ENCODE measurements around the genes PLA2G1B, MSI1 and RNF10.

DNA sequence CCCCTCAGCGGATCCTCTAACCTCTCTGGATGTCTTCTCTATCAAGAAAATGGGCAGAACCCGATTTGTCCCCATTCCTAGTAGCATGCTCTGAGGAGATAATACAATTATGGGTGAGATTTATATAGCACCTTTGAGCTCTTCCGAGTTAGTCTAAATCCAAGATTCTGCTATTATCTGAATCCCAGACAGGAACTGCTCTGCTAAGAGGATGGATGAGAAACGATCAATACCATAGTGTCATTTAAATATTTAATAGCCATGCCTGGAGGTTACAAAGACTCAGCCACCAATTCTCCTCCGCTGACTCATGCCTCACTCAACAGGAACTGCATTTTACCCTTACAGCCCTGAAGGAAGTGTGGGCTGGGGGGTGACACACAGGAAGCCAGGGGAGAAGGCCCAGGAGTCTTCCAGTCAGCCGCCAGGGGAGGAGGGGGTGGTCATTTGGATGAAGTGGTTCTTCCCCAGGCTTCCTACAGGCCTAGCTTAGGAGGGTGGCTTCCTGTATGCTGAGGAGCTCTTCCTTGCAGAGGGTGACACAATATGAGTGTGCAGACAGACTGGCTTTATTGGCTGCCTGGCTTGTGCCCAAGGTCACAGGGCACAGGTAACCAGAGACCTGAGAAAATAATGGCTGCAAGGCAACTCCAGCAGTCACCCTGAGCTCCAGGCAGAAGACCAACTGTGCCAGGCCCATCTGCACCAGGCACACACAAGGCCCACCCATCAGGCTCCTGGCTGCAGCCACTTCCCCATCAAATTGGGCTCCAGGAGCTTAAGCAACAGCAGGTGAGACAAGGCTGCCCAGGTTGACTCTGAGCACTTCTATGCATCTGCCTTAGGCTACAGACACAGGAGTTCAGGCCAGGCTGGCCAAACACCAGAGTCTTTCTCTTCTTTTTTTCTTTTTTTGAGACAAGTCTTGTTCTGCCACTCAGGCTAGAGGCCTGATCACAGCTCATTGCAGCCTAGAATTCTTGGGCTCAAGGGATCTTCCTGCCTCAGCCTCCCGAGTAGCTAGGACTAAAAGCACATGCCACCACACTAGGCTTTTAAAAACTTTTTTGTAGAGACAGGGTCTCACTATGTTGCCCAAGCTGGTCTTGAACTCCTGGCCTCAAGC lies 30.6 kb upstream of the RPLP0 start:
- PRO-cap, 3 experiments, result no peak in any of the 3 experiments
- RAMPAGE, long total RNA, result no peak

DNA sequence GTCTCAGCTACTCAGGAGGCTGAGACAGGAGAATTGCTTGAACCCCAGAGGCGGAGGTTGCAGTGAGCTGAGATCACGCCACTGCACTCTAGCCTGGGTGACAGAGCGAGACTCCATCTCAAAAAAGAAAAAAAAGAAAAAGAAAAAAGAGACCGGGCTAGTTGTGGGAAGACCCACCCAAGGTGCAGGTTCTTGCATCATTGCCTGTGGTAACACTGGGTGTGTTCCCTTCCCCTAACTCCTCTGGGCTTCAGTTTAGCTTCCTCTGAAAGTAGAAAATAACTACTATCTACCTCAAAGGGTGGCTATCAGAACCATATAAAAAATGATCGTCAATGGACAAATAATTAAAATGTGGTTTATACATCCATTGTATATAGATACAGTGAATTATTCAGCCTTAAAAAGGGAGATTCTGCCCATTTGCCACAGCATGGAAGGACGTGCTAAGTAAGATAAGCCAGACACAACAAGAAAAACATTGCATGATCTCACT lies 12.1 kb downstream of the PXN start:
- PRO-cap, 3 experiments, result no peak in any of the 3 experiments
- RAMPAGE, long total RNA, result no peak

GRCh38 chr12:120261961-120263020 lies 3.2 kb downstream of the PXN start:
- PRO-cap, 3 experiments, result no peak in any of the 3 experiments
- RAMPAGE, long total RNA, result no peak

- PRO-cap, 3 experiments, result no peak in any of the 3 experiments
- RAMPAGE, long total RNA, result no peak
These were observed 8.7 kb upstream of the SIRT4 start for GRCh38 chr12:120293412-120293854.

- PRO-cap, 3 experiments, result no peak in any of the 3 experiments
- RAMPAGE, long total RNA, result no peak
These were observed at the start of gene PLA2G1B for GRCh38 chr12:120327476-120328147. TSS of gene PLA2G1B (minus strand) at chr12:120327779.

- PRO-cap, 3 experiments, result peak in 1 of 3 experiments; most common plus-strand start chr12:120369370 (in 1); most common minus-strand start chr12:120369226 (in 1)
- RAMPAGE, long total RNA, result no peak
These were observed at the start of gene MSI1 for GRCh38 chr12:120368596-120369422. TSS of gene MSI1 (minus strand) at chr12:120369164.

DNA sequence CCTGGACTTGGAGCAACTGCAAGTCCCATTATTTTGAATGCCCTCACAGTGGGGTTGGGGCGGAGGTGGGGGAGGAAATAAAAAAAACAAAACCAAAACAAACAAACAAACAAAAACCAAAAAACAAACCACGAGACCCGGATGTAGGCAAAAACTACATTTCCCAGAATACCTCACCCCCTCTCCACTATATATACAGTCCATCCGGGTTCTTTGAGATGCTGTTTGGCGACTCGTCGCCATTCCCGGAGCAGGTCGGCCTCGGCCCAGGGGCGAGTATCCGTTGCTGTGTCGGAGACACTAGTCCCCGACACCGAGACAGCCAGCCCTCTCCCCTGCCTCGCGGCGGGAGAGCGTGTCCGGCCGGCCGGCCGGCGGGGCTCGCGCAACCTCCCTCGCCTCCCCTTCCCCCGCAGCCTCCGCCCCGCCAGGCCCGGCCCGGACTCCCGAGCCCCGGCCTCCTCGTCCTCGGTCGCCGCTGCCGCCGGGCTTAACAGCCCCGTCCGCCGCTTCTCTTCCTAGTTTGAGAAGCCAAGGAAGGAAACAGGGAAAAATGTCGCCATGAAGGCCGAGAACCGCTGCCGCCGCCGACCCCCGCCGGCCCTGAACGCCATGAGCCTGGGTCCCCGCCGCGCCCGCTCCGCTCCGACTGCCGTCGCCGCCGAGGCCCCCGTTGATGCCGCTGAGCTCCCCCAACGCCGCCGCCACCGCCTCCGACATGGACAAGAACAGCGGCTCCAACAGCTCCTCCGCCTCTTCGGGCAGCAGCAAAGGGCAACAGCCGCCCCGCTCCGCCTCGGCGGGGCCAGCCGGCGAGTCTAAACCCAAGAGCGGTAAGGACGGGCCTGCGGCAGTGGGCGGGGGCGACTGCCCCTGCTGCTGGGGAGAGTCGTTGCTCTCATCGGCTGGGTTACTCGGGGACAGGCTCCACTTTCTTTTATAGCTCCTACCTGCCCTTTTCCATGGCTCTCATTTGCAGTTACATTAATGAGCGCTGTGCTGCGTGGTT lies at the start of gene RNF10:
TSS of gene RNF10 (plus strand) at position 221 of the 1,009 bp plus-strand sequence.
- PRO-cap, 3 experiments, result peak in 3 of 3 experiments; most common plus-strand start position 242 of the sequence (in 2); most common minus-strand start position 156 of the sequence (in 1)
- RAMPAGE, long total RNA, result no peak

GRCh38 chr12:120536418-120536966 lies 2.3 kb downstream of the RNF10 start:
- PRO-cap, 3 experiments, result no peak in any of the 3 experiments
- RAMPAGE, long total RNA, result no peak

- PRO-cap, 3 experiments, result no peak in any of the 3 experiments
- RAMPAGE, long total RNA, result no peak
These were observed 9.8 kb upstream of the POP5 start for GRCh38 chr12:120590991-120591353.

GRCh38 chr12:120677623-120678612 lies 9.0 kb upstream of the MLEC start:
- PRO-cap, 3 experiments, result no peak in any of the 3 experiments
- RAMPAGE, long total RNA, result no peak

DNA sequence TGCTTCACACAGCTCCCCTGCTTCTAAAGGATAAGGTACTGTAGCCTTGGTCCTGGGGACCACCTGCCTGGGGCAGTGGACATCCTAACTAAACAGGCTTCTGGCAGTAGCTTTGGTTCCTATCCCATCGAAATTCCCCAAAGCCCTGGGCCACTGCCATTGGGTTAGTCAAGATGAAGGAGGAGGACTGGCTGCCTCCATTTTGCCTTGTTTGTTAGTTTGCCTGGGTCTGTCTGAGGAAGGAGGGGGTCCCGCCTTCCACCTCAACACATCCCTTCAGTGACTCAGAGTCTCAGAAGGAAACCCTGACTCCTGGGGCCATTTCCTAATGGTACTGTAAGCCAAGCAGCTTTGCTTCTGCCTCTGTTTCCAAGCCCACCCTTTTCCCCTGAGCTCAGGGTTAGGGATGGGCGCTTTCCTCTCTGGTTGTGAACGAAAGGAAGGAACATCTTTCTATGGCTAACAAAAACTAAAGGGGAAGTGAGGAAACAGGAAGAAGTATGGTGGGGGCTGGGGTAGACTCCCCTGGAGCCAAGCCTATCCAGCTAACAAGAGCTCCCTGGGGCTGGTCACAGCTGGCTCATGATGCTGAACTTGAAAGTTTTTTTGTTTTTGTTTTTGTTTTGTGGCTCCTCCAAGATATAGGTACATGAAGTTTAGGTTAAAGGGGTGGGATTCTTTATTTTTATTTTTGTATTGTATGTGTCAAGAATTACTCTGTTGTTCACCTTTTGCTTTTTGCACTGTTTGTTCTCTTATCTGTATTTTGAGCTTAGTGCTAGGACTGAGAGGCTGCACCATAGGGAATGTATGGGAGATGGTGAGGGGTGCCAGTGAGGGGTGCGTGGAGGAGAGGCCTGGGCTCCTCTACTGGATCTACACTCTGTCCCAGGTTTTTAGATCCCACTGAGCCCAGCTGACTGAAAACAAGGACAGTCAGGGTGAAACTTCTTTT lies 11.5 kb upstream of the UNC119B start:
- PRO-cap, 3 experiments, result no peak in any of the 3 experiments
- RAMPAGE, long total RNA, result no peak

DNA sequence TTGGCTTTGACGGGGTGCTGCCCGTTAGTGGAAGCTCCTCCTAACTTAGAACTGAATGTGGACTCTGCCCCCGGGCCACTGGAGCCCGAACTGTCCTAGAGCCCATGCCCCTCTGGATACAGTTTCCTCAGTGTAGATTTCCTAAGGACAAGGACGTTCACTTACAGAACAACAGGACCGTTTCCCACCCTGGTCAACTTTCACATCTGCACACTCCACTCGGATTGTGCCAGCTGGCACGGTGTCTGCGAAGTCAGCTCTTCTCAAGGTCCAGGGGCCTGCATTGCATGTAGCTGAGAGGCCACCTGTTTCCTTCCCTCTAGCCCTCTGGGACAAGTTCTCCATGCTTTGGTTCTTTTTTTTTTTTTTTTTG lies 16.5 kb downstream of the ACADS start:
- PRO-cap, 3 experiments, result no peak in any of the 3 experiments
- RAMPAGE, long total RNA, result no peak

DNA sequence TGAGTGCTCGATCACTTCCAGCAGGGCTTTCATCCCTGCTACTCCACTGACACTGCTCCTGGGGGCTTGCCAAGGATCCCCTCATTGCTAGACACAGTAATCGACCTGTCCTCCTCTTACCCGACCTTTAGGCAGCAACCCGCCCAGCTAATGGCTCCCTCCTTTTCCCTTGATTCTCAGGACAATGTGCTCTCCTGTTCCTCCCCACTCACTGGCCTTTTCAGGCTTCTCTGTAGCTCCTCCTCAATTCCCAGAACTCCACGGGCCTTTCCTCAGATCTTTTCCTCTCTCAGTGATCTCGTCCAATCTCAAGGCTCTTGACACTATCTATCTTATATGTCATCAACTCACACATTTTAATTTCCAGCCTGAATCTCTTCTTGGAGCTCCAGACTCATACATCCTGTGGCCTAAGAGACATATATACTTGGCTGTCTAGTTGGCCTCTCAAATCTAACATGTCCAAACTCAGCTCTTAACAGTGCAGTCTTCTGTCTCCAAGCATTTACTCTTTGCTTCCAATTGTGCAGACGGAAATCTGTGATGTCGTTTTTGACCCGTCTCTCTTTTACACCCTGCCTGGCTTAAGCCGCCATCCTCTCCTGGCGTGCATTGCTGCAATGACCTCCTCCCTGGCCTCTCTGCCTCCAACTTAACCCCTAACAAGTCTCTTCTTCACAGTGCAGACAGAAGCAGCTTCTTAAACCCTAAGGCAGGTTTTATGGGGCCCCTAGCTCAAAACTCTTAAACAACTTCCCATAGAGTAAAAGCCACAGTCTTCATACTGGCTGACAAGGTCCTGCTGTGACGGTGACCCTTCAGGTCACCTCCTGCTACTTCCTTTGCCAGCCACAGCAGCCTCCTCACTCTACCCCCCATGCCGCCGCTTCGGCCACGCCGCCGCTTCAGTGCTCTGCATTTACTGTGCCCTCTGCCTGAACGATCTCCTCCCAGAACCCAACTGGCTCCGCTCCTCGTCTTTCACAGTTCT lies 45.1 kb downstream of the ACADS start:
- PRO-cap, 3 experiments, result no peak in any of the 3 experiments
- RAMPAGE, long total RNA, result no peak

GRCh38 chr12:121124330-121124915 lies 8.3 kb upstream of the P2RX7 start:
- PRO-cap, 3 experiments, result no peak in any of the 3 experiments
- RAMPAGE, long total RNA, result no peak

DNA sequence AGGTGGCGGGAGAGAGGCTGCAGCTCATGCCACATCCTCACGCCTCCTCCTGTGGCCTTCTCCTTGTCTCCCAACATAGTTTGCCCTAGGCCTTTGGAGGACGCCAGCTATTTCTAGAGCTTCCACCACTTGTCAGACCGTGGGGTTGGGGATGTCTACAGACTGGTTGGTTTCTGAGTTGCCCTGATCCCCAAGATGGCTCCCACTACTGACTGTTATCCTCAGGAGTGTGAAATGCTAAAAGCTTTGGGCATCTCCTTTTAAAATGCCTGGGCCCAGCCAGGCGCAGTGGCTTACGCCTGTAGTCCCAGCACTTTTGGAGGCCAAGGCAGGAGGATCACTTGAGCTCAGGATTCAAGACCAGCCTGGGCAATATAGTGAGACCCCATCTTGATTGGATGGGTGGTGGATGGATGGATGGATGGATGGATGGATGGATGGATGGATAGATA lies 9.3 kb downstream of the P2RX4 start:
- PRO-cap, 3 experiments, result no peak in any of the 3 experiments
- RAMPAGE, long total RNA, result no peak

GRCh38 chr12:121419908-121420448 lies 20.1 kb downstream of the RNF34 start:
- PRO-cap, 3 experiments, result no peak in any of the 3 experiments
- RAMPAGE, long total RNA, result no peak

- PRO-cap, 3 experiments, result no peak in any of the 3 experiments
- RAMPAGE, long total RNA, result no peak
These were observed 42.7 kb downstream of the RNF34 start for GRCh38 chr12:121442510-121443204.

DNA sequence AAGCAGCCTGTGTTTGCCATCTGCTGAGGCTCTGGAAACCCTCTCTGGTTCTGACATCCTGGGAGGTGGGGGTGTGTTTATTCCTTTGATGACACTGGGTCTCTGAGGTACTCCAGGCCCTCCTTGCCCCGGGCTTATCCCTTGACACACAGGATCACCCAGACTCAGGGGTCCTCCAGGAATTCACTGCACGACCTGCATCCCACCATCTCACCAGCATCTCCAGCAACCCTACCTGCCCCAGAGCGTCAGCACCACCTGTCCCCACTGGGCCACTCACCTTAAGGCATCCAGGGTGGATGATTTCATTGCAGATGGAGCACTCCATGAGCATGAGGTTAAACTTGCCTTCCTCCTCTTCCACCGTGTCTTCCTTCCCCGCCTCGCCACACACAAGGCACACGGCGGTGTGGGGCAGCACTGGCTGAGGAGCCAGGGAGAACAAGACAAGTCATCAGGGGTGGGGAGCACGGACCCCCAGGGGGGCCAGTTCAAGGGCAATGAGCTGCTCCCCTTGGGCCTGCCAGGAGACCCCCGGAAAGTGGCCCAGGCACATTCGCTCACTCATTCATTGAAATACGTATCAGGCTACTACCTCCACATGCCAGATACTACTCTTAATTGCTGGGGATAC lies 45.2 kb downstream of the RNF34 start:
- PRO-cap, 3 experiments, result no peak in any of the 3 experiments
- RAMPAGE, long total RNA, result no peak

- PRO-cap, 3 experiments, result no peak in any of the 3 experiments
- RAMPAGE, long total RNA, result no peak
These were observed 50.2 kb downstream of the KDM2B start for GRCh38 chr12:121530513-121531183.

DNA sequence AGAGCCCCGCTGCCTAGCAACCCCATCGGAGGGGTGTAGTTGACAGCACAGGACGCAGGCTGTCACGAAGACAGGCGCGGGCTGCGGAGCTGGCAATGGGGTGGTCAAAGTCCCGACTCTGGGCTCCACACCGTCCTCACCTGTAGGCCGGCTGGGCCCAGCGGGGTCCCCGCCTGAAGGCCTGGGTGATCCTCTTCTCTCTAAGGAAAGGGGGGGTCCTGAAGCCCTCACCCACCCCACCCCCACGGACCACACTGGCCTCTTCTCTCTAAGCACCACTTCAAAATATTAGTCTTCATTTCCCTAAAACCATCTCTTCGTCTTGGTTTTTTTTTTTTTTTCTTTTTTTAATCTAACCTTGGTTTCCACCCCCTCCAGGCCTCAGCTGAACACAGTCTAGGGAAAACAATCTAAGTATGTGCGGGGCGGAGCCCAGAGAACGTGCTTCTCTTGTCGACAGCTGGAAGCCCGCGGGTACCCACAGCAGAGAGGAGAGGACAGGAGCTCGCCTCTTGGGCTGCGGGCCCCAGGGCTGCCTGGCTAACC lies 44.4 kb downstream of the KDM2B start:
- PRO-cap, 3 experiments, result peak in 3 of 3 experiments; most common plus-strand start position 65 of the sequence (in 2)
- RAMPAGE, long total RNA, result no peak

Measured in cerebellum (tissue), 5 donors.